Smooth muscle cell (in vitro differentiated cells): ENCODE data around the gene LRP2.

- RAMPAGE, long total RNA, result no peak
These were observed 472.2 kb downstream of the B3GALT1 start for GRCh38 chr2:167765009-167765438.

DNA sequence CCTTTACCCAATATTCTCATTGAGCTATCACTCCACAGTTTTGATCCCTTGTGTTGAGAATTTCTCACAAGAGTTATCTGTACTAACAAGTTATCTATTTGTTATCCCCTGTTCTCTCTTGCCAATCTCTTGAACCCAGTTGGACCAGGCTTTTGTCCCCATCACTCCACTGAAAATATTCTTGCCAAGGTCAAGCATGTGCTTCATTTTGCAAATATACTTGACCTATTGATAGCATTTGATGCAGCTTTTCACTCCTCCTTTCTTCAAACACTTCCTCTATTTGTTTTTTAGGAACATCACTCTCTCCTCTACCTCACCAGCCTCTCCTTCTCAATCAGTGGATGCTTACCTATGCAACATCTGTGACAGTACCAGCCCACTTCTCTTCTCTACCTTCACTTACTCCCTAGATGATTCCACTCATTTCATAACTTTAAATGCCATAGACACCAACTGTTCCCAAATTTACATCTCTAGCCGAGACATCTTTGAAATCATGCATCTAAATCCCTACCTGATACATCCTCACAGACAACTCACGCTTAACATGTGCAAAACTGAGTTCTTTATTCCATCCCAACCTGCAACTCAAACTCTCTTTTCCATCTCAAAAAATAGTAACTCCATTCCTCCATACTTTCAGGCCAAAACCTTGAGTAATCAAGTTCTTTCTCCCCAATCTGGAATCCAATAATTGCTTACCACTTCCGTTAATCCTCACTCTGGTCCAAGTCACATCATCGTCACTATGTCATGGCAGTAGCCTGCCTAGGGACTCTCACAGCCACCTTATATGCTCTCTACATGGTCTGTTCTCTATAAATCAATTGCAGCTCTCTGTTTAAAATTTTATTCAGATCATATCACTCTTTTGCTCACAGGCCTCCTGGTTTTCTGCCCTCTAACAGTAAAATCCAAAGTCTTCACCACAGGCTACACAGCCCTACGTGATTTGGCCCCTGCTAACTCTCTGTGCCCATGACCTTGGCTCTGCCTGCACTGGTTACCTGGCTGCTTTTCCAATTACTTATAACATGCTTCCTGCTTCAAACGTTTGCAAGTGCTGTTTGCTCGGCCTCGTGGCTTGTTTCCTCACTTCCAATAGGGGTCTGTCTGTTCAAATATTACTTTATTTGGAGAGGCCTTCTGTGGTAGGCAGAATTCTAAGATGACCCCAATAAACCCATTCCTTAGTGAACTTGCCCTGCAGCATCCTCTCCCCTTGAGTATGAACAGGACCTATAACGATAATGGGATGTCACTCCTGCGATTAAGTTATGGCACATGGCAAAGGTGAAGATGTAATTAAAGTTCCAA, 188.9 kb downstream of the STK39 start:
- RAMPAGE, long total RNA, result no peak

DNA sequence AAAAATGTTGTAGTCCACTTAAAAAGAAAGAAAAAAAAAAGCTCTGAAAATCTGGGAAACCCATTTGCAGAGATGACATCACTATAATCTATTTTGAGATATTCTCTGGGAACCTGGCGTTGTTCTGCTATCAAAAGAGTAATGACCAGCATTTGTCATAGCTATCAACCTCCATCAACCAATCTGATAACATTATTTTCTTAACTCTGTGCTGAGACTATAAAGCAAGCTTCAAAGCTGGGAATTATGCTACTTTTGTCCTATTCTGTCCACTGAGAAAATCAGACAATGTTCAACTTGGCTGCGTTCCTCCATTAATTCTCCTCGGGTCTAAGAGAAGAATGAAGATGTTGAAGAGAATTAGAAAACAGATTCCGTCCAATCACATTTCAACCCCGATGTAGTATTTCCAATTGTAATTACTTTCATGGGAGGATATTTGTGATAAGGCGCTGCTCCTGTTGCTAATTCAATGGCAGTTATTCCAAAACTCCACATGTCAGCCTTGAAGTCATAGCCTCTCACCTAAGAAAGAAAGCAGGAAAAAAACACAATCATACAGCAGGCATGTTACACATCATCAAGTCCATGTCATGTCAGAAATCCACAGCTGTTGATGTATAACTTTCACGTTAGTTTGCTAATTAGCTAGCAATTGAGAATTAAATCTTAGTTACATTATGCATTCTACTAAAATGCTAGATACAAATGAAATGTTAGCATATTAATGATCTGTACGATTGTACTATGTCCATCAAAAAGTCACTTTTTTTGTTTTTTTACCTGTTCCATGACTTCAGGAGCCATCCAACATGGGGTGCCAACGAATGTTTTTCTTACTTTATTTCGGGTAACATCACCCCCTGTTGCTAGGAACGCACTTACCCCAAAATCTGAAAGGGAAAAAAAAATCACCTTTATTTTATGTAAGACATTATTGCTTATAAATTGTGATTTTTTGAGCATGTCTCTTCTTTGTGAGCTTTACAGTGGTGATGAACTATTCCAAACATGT, 107.2 kb downstream of the STK39 start:
- RAMPAGE, long total RNA, result no peak

DNA sequence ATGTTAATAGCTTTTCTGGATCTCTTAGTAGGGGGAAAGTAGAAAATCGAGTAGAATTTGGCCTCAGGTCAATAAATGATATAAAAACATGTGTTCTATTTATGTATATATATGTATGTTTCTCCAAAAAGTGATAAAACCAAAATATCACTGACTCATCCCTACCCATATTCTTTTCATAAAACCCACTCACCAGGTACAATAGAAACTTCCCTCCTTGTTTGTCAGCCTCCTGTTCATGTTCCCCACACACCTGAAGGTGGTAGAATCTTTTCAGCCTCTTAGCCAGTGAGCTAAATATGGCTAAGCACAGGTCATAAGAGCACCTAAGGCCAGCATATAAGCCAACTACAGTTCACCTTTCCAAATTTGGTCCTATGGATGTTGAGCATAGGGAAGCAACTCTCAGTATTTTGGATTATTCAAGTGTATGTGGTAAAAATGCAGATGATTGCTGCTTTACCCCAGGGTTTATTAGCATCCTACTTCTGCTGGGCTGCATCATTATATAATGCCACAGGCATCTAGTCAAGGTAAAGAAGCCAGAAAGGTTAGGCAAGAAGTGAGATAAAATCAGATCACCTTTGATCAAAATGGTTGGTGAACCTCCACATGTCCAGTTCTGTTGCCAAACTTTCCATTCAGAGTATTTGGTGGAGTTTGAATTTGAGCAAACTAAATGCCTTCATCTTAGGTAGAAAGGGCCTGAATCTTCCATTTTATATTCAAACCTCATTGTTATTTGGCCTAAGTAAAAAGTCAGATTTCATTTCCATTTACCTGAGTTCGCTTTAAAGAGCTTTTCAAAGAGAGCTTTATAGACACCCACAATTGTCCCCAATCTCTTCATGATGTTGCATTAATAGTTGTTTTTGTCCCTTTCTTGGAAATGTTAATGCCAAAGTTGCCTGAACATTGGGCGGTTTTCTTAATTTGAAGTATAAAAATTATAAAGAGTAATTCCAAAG, 29.8 kb upstream of the NOSTRIN start:
- RAMPAGE, long total RNA, result no peak

DNA sequence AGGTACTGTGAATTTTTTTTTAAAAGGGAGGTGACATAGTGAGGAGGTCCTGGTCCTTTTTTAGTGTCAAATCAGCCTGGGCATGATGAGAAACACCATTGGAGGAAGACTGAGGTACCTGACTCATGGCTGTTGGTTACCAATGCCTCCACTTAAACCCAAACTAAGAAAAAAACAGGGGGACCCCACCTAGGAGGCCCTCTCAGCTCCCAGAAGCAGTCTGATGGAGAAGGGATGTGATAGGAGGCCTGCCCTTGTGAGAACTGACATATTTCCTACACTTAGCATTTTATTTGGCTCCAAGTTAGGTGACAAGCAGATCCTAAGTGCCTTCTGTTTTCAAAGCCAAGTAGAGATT, 38.5 kb downstream of the DHRS9 start:
- RAMPAGE, long total RNA, result no peak

GRCh38 chr2:169258804-169259387, 103.4 kb downstream of the LRP2 start:
- RAMPAGE, long total RNA, result no peak

GRCh38 chr2:169362293-169363022, at the start of gene LRP2:
Gene LRP2, minus strand, starts transcription at chr2:169362534.
- RAMPAGE, long total RNA, result no peak

DNA sequence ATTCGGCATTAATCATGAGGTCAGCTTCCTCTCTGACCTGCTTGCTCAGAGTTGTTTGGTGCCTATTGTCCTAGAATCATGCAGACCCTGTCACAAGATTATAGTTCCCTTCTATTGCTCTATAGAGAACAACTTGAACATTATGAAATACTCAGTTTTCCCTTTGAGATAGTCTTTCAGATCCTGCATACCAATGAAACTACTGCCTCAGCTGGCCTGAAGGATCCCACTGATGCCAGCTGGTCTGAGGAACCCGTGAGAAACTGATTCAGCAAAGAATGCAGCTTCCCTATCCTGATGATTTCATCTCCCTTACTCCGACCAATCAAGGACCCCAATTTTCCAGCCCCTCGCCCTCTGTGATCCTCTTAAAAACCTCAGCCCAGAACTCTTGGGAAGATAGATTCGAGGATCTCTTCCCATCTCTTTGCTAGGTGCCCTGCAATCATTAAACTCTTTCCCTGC, 868 bp upstream of the BBS5 start:
- RAMPAGE, long total RNA, result no peak

- RAMPAGE, long total RNA, result no peak
These were observed 16.4 kb upstream of the KLHL23 start for GRCh38 chr2:169717209-169717614.

DNA sequence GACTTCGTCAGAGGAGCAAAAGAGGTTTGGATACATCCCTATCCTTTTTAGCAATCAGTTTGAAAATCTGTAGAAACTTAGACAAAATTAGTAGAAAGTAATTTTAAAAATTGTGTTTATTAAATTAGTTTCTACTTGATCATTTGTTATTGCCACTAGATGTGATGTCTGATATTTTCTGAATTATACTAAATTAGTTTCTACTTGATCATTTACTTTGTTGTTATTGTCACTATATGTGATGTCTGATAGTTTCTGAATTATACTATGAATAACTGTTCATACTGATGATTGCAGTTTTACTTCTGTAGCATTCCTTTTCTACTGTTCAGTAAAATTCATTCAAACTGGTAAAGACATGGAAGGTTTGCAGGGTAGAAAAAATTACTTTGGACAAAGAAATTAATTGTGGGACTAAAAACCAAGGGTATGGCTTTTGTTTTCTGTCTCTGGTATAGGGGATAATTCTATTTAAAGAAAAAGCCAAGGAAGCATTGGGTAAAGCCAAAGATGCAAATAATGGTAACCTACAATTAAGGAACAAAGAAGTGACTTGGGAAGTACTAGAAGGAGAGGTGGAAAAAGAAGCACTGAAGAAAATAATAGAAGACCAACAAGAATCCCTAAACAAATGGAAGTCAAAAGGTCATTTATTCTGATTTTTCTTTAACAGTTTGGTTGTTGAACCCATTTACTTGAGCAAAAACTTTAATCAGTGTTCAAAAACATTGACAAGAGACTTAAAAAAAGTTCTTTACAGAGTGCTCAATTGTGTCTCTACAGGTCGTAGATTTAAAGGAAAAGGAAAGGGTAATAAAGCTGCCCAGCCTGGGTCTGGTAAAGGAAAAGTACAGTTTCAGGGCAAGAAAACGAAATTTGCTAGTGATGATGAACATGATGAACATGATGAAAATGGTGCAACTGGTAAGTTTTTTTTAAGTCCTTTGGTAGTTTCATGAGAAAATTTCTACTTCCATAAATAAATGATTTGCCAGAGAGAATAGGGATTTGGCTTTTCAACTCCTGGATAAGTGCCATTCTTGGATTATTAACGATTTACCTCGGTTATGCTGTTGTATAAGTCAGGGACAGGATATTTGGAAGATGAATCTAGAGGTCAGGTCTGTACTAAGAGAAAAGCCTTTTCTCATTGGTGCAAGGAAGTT, 12.1 kb downstream of the SSB start:
- RAMPAGE, long total RNA, result no peak

GRCh38 chr2:169982573-169983149, 155.4 kb downstream of the UBR3 start:
- RAMPAGE, long total RNA, result no peak

DNA sequence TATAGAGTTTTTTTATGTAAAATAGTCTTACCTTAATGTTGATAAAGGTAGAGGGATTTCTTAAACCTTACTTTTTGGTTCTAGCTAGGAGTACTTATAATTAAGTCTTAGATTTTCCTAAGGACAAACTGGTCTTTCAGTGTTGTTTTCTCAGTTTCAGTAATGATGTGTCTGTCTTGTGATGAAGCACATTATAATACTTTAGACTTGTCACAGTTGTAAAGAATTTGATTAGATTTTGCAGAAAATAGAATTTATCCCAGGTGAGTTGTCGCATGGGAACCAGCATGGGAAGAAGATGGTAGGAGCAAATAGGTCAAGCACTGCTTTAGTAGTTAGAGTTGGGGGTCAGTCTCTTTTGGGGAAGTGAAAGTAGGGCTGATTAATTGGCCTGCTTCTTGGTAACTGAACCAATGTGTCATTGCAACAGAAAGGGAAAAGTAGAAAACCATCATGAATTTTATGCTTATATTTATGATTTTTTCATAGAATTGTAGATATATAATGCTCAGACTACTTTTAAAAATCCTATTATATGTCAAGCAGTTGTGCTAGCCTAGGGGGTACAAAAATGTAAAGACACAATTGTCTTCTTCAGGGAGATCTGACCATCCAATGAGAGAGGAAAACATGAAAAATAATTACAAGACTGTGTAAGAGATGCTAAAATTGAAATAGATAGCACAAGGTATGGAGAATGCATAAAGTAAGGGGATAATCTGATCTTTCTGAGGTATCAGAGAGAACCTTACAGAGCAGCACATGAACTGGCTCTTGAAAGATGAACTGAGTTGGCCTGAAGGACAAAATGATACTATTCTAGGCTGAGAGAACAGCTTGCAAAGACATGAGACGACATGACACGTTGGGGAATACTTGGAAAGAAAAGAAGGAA, 153.1 kb upstream of the MYO3B start:
- RAMPAGE, long total RNA, result no peak

DNA sequence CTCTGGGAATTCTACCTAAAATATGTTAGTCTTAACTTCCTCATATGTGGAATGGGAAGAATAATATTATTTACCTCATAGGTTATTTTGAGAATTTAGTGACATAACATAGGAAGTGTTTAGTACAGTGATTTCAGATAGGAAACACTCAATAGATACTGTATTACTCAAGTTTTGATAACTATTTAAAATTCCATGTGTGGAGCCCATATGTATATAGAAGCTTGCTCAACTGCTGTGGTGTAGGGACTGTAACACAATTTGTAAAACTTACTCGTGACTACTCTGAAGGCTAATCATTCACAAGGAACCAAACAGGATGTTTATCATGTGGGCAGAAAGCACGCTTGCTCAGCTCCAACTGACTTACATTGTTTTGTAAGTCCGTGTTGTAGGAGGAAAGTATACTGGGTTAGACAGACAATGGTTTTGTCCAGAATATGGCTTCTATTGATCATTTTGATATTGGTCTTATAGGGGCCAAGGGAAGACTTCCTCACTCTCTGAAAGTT, 259.6 kb upstream of the SP5 start:
- RAMPAGE, long total RNA, result no peak

GRCh38 chr2:170530037-170530710, 185.0 kb upstream of the SP5 start:
- RAMPAGE, long total RNA, result no peak

GRCh38 chr2:170817822-170818738, 1.4 kb downstream of the GAD1 start:
- RAMPAGE, long total RNA, result no peak

GRCh38 chr2:170972849-170973228, 43.8 kb downstream of the GORASP2 start:
- RAMPAGE, long total RNA, result no peak

- RAMPAGE, long total RNA, result no peak
These were observed 55.6 kb downstream of the GORASP2 start for GRCh38 chr2:170984582-170985194.

DNA sequence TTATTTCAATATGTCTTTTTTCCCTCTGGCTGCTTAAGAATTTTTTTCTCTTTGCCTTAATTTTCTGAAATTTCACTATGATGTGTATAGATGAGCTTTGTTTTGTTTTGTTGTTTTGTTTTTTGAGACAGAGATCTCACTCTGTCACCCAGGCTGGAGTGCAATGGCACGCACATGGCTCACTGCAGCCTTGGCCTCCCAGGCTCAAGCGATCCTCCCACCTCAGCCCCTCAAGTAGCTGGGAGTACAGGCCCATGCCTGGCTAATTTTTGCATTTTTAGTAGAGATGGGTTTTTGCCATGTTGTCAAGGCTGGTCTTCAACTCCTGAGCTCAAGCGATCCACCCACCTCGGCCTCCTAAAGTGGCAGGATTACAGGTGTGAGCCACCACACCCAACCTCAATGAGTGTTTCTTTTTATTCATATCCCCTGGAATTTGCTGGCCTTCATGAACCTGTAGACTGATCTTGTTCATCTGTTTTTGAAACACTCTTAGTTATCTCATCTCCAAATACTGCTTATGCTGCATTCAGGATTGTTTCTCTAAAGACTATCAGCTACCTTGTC, 110.2 kb downstream of the GORASP2 start:
- RAMPAGE, long total RNA, result no peak

DNA sequence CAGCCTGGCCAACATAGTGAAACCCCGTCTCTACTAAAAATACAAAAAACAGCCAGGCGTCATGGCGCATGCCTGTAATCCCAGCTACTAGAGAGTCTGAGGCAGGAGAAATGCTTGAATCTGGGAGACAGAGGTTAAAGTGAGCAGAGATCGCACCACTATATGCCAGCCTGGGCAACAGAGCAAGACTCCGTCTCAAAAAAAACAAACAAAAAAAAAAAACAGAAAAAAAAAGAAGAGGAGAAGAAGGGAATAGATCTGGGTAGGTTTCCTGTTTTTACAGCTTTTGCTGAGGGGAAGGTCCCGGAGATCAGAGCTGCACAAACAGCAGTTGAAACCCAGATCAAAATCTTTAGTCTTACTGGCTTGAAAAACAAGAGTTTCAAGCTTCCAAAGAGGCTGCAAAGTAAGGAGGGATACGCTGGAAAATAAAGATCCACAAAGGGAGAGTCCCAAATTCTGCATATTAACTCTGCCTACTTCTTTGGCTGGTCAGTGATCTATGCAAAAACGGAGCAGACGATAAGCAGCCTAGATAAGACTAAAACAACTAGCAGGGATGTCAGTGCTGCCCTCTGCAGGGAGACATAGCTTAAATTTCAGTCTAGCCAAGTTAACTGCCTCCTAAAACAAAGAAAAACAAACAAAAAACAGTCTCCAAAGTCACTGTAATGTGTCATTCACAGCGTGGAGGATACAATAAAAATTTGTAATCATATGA, 74.1 kb downstream of the TLK1 start:
- RAMPAGE, long total RNA, result no peak

DNA sequence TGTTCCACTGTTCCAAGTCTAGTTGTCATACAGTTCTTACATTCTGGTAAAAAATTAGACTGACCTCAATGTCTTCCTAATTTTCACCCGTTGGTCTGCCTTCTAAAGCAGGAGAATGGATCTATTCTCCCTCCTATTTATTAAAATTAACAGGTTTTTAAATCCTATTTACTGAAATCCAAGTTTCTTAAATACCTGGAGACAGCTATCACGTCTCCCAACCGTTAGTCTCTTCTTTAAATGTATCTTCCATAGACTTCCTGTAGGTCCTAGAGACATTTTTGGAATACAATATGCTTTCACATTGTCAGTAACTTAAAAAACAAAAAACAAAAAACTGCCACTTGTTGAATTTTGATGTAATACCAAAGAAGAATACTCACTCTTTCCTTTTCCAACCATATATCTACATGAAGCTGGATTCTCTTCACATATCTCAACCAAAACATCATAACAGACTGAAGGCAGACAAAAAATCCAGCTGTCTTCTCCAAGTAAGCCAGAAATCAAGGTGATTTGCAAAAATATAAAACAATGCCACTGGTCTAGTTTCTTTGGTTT, 4.8 kb downstream of the TLK1 start:
- RAMPAGE, long total RNA, result no peak